Mesenchymal stem cell of the bone marrow (primary cell): Measurements from ENCODE around the gene UBR7.

DNA sequence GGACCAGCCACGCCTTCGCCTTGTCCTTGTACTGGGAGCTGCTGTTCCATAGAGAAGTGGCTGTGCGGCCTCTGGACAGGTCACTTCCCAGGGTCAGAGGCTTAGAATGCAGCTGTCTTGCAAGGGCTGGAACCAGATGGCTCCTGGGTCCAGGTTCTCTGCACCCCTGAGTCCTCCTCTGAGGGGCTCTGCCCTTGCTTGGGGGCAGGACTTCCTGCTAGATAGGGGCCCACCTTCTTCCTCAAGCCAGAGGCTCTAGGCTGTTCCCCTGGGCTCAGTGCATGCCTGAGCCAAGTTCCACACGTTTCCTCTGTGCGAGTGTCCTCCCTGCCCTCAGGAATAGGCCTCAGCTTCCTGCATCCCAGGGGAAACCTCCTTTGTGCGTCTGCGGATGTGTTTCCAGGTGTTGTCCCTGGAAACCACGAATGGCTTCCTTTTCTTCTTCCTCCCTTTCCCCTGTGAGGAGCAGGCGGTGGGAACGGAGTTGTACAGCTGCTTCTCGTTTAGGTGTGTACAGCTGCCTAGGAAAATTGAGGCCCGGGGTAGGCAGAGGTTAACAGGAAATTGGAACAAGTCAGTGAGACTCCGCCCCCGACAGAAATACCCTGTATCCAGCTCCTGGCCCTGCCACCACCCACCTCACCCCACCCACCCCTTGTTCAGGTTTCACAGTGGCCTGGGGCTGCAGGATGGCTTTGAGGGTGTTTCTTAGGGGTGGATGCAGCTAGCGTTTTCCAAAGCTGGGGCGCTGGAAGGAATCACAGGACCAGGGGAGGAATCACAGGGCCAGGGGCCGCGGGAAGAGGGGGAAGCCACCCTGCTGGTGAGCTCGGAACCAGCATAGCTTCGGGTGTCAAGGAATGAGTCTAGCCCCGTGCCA lies 54.1 kb upstream of the RIN3 start:
- CAGE, long polyA plus RNA: no peak

- CAGE, long polyA plus RNA: no peak
Observed at GRCh38 chr14:92519588-92520178, 6.1 kb downstream of the RIN3 start.

DNA sequence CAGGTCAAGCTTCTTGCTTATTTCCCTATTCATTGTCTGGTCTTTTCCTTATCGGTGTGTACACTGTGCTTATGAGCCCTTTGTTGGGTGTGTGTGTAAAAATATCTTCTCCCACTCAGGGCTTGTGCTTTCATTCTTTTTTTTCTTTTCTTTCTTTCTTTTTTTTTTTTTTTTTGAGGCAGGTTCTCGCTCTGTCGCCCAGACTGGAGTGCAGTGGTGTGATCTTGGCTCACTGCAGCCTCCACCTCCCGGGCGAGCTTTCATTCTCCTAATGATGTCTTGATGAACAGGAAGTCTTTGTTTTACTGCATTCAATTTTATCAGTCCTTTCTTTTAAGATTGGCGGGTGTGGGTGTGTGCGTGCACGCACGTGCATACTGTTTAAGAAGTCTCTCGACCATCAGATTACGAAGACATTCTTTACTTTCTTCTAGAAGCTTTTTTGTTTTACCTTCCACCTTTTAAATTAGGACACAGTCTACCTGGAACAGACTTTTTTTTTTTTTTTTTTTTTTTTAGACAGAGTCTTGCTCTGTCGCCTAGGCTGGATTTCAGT lies 21.7 kb downstream of the RIN3 start:
- CAGE, long polyA plus RNA: no peak

GRCh38 chr14:92538297-92539054 lies 24.9 kb downstream of the RIN3 start:
- CAGE, long polyA plus RNA: no peak

DNA sequence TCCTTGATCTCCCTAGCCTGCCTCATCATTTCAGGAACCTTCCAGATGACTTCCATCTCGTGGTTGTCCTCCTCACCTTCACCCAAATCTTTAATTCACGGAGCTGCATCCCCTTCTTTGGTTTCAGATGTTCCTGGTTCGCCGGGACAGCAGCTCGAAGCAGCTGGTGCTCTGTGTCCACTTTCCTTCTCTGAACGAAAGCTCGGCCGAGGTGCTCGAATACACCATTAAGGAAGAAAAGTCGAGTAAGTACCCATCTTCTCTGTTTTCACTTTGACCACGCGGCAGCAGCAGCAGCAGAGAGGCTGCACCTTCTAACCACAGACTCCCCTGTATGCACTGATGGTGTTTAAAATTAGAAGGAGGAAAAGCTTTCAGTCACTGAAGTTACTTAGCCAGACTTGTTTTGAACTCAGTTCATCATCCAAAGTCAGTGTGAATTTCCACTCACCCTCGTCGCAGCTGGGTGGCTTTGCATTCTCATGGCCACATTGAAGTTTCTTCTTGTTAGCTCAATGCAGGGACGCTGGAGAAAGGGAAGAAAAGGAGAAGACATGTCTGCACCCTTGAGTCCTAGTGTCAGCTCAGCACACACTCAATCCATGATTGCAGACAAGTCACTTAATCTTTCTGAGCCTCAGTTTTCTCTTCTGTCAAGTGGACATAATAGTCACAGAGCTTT lies 63.8 kb downstream of the RIN3 start:
- CAGE, long polyA plus RNA: no peak

- CAGE, long polyA plus RNA: no peak
Observed at GRCh38 chr14:92633180-92633692, 115.2 kb downstream of the LGMN start.

DNA sequence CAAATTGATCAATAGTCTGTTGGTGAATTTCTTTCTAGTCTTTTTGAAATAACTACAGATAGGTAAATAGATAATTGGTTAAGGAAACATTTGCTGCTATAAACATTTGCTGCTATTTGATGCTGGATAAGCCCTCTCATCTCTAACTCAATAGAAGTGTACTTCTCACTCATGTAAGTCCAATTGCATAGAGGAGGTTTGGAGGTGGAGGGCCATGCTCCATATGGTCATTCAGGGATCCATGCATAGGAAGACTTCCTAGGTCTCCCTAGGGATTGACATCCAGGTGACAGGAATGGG lies 80.9 kb downstream of the LGMN start:
- CAGE, long polyA plus RNA: no peak

- CAGE, long polyA plus RNA: no peak
Observed at GRCh38 chr14:92675494-92675747, 73.0 kb downstream of the LGMN start.

GRCh38 chr14:92797313-92797793 lies 3.2 kb downstream of the GOLGA5 start:
- CAGE, long polyA plus RNA: no peak

DNA sequence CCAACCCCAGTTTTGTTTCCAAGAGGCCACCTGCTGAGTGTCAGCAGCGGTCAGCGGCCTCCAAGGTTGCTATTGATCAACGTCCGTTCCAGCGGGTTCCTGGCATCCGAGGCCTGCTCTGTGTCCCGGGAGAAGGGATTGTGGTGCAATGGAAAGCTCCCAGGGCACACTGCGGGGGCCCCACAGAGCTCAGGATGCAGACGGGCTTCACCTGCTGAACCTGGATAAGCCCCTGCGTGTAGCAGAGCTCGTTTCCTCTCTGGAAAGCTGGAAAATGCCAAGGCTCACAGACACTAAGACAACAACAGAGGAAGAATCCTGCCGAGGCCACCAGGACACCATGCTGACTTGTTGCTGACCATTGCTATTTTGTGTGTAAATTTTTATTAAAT lies 44.8 kb upstream of the CHGA start:
- CAGE, long polyA plus RNA: no peak

DNA sequence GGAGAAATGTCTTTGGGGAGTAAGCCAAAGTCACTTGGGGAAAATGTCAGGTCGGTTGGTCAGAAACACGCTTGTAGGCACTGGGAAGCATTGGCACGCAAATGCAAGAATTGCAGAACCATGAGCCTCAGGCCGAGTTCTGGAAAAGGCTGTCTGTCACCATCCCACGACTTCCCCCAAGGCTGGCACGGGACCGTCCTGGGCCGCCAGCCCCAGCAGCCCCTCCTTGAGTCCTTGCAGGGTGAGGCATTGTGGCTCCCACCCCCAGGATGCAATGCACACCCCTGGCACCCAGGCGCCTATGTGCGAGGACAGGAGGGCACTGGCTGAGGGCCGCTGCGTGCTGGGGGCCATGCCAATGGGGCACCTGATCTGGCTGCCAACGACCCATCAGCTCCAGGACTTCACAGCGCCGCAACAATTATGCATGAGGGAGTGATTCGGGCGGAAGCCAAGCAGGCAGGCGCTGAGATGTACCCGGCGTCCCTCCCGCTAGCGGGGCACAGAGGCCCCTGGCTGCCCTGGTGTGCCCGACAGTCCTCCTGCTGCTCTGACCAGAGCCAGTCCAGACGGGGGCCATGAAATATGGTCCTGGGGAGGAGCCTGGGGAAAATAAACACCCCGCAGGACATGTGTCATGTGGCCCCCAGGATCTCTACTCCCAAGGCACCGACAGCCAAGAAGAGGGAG lies 30.0 kb downstream of the CHGA start:
- CAGE, long polyA plus RNA: no peak

DNA sequence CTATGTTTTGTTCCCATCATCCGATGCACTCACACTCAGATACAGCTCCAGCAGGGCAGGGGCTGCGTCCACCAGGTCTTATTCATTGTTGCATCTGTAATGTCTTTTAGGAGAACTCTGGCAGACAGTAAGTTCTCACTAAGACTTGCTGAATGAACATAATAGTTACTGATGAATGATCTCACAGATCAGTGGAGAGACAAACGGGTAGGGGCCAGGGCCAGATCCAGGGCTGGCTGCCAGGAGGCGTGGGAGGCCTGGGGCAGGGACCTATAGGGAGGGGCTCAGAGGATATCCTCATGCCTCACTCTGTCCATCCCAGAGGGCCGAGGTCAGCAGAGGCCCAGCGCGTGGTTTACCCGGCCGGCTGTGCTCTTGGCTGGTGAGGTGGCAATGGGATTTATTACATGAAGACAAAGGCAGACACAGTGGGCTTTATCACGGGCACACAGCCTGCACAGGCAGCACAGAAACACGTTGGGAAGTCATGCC lies 85.4 kb downstream of the CHGA start:
- CAGE, long polyA plus RNA: no peak

GRCh38 chr14:93186537-93186924 lies 1.4 kb downstream of the LYSET start:
- CAGE, long polyA plus RNA: no peak

GRCh38 chr14:93207166-93207884 lies at the start of gene UBR7:
UBR7 (plus strand) TSS chr14:93207256.
- CAGE, long polyA plus RNA: no peak

DNA sequence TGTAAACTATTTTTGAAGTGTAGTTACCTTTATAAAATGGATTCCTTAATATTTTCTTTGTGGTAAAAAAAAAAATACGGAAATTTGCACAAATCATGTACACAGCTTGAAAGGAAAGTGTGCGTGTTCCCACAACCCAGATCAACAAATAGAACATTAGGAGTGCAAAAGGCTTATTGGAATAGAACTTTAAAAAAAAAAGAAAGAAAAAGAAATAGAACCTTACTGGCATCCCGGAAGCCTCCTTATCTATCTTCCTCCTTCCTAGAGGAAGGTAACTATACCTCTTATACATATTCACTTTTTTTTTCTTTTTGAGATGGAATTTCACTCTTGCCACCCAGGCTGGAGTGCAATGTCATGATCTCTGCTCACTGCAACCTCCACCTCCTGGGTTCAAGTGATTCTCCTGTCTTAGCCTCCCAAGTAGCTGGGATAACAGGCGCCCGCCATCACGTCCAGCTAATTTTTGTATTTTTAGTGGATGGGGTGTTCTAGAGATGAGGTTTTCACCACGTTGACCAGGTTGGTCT lies 1.5 kb downstream of the UBR7 start:
- CAGE, long polyA plus RNA: no peak

DNA sequence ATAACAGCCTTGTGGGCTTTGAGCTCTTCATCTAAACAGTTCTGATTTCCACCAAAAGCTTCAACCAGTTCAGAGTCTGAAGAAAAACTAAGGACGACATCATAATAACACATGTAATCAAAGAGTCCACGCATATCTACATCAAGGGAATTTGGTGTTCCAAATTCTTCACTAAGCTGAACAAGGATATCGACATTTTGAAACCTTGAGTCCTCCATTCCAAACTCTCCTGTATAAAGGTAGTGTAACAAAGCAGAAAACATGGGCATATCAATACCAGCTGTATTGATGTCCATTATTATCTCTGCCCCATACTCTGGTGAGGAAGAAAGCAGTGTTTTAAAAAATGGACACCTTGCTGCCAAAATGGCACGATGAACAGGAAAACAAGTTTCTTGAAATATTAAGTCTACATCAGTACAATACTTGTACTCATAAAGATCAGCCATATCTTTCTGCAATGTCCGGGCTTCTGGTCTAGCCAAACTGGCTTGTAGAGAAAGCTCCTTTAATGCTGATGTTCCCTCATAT lies 38.6 kb downstream of the BTBD7 start:
- CAGE, long polyA plus RNA: no peak

DNA sequence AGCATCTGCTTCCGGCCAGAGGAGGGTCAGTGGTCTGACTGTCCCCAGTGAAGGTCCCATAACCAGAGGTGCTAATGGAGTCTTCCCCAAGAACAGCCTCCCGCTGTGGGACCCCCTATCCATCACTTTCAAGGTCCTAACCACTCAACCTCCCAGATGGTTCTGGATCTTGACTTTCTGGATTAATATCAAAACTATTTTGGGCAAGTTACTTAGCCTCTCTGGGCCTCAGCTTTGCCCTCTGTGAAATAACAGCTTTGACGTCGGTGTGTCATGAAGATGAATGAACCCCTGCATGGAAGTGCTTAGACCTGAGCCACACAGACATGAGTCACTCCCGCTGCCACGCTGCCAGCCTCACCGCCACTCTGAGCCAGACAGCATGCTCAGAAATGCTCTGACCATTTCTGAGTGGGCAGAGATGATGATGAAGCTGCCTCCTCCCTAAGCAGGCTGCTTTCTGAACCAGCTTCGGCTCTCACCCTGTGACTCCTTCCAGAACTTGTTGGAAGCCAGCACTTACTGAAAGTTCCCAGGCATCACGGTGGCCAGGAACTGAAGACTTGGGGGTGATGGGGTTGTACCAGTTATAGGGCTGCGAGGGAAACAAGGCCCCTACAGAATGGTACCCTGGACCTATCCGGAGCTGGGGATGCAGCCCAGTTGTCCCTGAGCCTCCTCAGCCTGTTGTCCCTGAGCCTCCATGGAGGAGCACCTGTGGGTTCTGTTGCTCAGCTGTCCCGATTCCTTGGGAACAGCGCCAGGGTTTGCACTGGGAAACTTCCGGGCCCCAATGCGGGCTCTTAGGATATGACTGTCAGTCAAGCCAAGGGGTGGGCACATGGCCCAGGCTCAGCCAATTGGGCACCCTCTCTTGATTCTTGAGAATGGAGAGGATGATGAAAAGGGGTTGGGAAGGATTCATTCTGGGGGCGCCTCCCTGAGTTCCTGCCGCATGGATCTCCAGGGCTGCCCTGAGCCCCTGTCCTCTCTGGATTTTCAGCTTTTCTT lies 2.0 kb upstream of the CCDC197 start:
- CAGE, long polyA plus RNA: no peak

- CAGE, long polyA plus RNA: no peak
Observed at GRCh38 chr14:94047896-94048133, 21.7 kb downstream of the OTUB2 start.

GRCh38 chr14:94056484-94057157 lies 24.4 kb downstream of the DDX24 start:
- CAGE, long polyA plus RNA: no peak

- CAGE, long polyA plus RNA: no peak
Observed at GRCh38 chr14:94066084-94066860, 14.7 kb downstream of the DDX24 start.